Epithelial cell of alveolus of lung (primary cell): ENCODE results near the gene NCR3.

DNA sequence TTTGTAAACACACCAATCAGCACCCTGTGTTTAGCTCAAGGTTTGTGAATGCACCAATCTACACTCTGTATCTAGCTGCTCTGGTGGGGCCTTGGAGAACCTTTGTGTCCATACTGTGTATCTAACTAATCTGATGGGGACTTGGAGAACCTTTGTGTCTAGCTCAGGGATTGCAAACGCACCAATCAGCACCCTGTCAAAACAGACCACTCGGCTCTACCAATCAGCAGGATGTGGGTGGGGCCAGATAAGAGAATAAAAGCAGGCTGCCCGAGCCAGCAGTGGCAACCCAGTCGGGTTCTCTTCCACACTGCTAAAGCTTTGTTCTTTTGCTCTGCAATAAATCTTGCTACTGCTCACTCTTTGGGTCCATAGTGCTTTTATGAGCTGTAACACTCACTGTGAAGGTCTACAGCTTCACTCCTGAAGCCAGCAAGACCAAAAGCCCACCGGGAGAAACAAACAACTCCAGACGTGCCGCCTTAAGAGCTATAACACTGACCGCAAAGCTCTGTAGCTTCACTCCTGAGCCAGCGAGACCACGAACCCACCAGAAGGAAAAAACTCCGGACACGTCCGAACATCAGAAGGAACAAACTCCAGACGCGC is 25.8 kb upstream of the POU5F1 start:
- RAMPAGE, long total RNA, result no peak
- RRBS, result no CpG with 5 or more reads among the region's 15 CpGs

DNA sequence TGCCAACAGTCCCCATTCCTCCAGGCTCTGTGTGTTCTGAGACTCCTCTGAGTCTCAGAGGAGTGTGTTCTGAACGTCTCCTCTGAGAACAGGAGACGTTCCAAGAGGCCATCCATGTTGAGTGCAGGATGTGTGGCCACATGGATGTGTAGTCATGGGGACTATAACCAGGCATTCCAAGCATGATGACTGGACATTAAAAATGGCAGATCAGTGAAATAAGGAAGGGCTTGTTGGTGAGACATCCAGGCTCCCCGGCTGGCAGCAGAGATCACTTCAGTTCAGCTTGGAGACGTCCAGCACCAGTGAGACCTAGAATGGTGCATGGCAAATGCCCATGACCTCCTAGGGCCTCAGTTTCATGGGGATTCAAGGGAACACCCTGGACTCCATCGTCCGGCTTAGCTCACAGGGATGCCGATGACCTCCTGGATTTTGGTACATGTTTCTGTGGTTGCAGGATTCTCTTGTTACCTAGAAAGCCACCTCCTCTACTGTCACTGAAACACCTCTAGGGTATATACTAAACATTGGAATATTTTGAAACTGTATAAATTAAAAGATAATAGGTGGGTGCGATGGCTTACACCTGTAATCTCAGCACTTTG is 34.4 kb upstream of the POU5F1 start:
- RAMPAGE, long total RNA, result no peak
- RRBS, result no CpG with 5 or more reads among the region's 8 CpGs

DNA sequence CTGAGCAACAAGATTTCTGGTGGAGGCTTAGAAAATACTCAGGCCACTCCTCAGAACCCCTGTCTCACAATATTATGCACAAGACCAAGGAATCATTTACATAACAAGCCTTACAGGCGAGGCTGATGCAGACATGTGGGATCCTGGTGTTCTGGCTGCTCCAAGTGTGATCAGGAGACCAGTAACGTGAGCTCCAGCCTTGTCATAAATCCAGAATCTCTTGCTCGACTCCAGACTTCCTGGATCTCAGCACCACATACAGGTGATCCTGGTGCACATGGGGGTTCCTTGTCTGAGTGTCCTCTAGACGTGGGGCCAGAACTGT is 5.3 kb downstream of the HLA-C start:
- RAMPAGE, long total RNA, result no peak
- RRBS, result no CpG with 5 or more reads among the region's 4 CpGs

DNA sequence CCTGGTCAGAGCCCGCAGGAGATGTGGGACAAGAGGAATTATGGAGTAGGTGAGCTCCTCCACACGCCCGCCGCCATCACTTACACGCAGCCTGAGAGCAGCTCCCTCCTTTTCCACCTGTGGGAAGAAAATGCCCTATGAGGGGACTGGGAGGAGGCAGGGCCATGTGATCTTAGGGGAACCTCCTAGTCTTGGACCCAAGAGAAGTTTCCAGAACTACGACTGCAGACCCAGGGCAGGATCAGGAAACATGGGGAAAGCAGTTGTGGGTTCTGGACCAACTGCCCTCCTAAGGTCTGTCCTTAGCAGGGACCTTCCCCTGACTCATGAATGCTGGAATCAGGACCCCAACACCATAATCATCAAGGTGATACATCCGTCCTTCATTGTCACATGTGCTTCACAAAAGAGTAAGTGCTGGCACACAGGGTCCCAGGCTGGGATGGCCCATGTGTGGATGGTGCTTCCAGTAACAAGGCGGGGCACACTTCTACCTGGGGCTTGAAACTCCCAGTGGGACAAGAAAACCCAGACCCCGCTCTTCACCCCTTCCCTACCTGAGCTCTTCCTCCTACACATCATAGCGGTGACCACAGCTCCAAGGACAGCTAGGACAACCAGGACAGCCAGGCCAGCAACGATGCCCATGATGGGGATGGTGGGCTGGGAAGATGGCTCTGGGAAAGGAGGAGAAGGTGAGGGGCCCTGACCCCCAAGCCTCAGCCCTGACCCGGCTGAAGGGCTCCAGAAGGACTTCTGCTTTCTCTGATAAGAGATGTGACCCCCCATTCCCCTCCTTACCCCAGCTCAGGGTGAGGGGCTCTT is 2.3 kb downstream of the HLA-C start:
- RAMPAGE, long total RNA, result no peak
- RRBS, result no CpG with 5 or more reads among the region's 12 CpGs

- RAMPAGE, long total RNA, result no peak
- RRBS, result no CpG with 5 or more reads among the region's 10 CpGs
Observed at GRCh38 chr6:31350177-31350990, 6.6 kb downstream of the HLA-B start.

- RAMPAGE, long total RNA, result no peak
- RRBS, result no CpG with 5 or more reads among the region's 7 CpGs
Observed at GRCh38 chr6:31378301-31378796, 21.4 kb upstream of the HLA-B start.

- RAMPAGE, long total RNA, result no peak
- RRBS, result no CpG with 5 or more reads among the region's 6 CpGs
Observed at GRCh38 chr6:31419743-31420400, 16.5 kb downstream of the MICA start.

DNA sequence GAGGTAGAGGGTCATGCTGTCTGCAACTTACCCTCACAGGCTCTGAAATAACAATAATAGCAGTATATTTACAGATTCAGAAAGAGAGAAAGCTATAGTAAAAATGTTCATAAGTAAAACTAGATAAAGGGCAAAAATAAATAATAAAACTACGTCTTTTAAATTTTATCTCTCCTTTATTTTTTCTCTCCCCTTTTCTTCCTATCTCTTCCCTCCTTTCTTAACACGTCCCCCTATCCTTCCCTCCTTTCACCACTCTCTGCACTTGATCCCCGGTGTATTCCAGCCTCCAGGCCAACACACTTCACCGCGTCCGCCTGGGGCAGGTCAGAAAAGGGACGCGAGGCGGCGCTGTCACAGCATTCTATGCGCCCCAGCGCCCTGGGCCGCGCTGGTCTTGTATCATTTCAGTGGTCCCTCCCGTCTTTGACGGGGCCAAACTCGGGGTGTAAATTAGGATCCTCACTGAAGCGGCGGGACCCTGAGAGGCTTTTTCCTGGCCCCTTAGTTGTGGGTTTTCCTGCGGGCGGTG is 4.3 kb upstream of the MICB start:
- RAMPAGE, long total RNA, result no peak
- RRBS, result no CpG with 5 or more reads among the region's 21 CpGs

- RAMPAGE, long total RNA, result no peak
- RRBS, result no CpG with 5 or more reads among the region's 7 CpGs
Observed at GRCh38 chr6:31495052-31495610, 2.8 kb upstream of the MICB start.

DNA sequence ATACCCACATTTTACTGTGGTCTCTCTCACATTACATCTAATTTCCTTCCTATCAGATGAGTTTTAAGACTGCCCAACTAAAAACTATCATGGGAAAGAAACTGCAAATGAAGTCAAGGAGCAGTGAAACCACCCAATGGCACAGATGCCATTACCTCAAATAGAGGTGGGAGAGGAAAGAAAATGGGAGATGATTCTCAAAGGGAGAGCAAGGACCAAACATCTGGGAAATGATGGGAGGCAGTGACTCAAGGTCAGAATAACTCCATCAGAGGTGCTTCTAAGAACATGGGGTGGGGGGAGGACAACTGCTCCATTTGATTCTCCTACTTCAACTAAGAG is 4.3 kb downstream of the MCCD1 start:
- RAMPAGE, long total RNA, result no peak

GRCh38 chr6:31533400-31533955 is 4.7 kb downstream of the MCCD1 start:
- RAMPAGE, long total RNA, result no peak
- RRBS, result no CpG with 5 or more reads among the region's 2 CpGs

DNA sequence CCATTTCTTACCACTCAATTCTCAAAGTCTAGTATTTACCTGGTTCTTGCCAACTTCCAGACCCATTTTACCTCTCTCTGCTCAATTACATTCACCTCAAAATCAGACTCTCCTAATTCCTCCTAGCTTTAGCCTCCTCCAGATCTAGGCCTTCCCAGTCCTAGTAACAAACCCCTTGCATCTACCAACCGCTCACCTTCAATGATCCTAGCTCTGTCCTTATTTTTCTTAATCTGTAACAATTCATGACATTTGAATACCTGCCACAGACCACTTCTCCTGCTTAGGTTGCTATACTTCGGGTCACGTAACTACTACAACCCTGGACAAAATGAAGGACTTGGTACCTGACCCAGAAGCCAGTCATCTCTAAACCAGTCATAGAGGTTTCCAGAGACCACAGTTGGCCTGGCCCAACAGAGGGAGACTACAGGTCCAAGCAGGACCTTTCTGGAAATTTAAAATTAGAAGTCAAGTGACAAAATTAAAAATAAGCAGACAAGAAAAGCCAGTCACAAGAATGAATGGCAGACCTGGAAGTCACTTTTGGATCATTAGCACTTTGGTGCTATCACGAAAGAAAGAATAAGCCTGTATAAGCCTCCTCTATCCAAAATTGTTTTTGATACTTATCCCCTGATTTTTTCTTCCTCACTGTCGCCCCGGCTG is 2.3 kb downstream of the DDX39B start:
- RAMPAGE, long total RNA, result no peak
- RRBS, result no CpG with 5 or more reads among the region's 6 CpGs

DNA sequence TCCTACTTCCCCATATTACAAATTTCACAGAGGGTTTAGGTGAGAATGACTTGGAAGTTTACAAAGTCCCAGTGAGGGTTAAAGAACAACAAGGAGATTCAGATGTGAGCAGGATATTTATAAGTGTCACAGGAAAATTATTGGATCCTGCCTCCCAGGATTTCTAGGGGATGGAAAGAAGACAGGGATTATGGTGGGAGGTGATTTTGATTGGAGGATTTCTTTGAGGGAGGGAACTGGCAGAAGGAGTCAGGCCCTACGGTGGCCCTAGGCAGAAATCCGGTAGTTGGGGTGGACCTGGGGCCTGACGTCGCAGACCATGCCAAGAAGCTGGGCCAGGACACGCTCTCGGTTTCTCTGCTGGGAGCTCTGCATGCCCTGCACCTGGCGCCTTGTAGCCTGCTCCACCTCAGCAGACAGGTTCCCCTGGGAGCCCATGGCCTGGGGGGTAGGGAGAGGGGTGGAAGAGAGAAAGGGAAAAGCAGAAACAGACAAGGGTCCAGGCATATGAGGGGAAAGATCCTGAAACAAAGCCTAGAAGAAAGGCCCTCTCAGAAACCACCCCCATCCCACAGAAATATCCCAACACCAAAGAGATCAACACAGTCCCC is 1.2 kb downstream of the ATP6V1G2 start:
- RAMPAGE, long total RNA, result no peak
- RRBS, result no CpG with 5 or more reads among the region's 7 CpGs

DNA sequence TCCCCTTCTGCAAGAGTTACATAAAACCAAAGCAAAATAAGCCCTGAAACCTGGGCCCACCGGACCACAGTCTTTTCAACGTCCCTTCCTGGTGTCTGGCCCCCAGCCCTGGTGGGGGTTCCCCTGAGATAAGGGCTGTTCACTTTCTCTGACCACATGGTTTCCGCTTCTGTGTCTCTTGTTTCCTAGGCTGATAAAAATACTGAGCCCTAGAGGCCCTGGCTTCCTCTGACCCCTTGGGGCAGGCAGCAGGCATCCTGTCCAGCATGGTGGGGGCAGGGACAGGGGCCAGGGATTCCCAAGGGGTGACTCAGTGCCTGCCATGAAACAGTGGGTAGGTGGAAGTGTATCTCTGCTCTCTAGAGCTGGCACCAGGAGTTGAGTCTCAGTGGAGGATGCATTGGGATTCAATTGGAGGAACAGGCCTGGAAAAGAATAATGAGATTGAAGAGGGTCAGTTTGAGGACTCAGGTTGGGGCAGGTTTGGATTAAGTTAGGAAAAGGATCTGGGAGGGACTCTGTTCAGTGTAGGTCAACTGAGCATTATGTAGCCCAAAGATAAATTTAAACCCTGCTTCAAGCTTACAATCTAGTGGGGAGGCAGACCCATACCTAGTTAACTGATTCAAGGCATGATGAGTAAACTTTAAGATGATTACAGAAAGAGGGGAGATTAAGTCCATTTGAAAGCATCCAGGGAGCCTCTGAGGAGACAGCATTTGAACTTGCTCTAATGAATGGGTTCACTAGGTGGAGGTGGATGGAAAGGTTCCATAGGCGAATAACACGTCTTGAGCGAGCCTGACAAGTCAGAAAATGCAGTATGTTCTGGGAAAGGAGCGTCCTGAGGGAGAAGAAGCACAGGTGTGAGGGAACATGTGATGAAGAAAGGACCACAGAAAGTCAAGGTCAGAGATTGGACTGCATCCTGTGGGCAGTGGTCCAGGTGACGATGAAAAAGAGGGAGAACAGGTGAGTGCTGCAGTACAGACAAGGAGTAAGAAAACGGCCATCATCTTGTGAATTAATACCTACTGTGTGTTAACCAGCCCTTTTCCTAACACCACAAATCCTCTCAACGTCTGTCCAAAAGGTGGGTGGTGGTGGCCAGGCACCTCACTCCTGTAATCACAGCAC is 11.4 kb upstream of the LTA start:
- RAMPAGE, long total RNA, result no peak
- RRBS, result no CpG with 5 or more reads among the region's 10 CpGs

- RAMPAGE, long total RNA, result no peak
- RRBS, result no CpG with 5 or more reads among the region's 11 CpGs
Observed at GRCh38 chr6:31577773-31578814, 2.7 kb downstream of the TNF start.

- RAMPAGE, long total RNA, result no peak
- RRBS, result no CpG with 5 or more reads among the region's 18 CpGs
Observed at GRCh38 chr6:31587452-31588532, 1.7 kb downstream of the LST1 start.

GRCh38 chr6:31592818-31593319 is at the start of gene NCR3:
TSS of gene NCR3 (minus strand) at chr6:31593006.
- RAMPAGE, long total RNA, result no peak
- RRBS, result no CpG with 5 or more reads among the region's 6 CpGs

- RAMPAGE, long total RNA, result no peak
- RRBS, result no CpG with 5 or more reads among the region's 18 CpGs
Observed at GRCh38 chr6:31630266-31630800, 9.8 kb downstream of the PRRC2A start.

- RAMPAGE, long total RNA, result no peak
- RRBS, result no CpG with 5 or more reads among the region's 10 CpGs
Observed at GRCh38 chr6:31666623-31667121, 792 bp downstream of the CSNK2B start.

DNA sequence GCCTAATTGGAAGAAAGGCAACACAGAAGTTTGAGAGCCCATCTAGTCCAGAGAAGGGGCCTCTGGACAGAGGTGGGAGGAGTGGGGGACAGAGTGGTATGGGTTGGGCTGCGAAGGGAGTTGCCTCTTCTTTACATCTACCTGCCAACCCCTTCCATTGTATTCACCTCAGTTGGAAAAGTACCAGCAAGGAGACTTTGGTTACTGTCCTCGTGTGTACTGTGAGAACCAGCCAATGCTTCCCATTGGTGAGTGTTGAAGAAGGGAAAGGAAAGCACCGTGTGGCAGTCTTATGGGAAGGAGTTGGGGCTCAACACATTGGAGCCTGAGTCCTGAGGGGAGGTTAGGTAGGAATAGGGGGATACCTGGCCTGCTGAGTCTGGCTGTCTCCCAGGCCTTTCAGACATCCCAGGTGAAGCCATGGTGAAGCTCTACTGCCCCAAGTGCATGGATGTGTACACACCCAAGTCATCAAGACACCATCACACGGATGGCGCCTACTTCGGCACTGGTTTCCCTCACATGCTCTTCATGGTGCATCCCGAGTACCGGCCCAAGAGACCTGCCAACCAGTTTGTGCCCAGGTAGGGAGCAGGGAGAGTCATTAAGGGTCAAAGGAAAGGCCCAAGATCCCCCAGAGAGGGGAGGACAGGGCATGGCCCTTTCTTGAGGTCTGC is 713 bp upstream of the LY6G5B start:
- RAMPAGE, long total RNA, result no peak
- RRBS, result no CpG with 5 or more reads among the region's 8 CpGs